HT1080 (cell line): ENCODE measurements around a stretch of chr1.

DNA sequence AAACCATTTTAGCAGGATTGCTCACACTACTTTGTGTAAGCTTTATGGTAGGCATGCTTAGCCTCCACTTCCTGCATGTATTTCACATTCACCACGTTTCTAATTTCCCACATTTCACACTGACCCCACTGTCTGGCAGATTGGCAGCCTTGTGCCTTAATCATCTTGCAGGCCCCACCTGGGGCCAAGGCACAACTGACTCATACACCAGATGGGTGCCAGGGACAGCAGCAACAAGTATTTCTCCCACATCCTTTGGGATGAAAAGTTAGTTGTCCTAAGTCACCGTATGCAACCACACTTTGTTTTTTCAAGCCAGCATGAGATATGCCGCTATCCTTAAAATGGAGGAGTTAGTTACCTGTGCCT lies 21.2 kb upstream of the CENPF start:
RAMPAGE:
- cytosol, long total RNA = no peak
- long total RNA = no peak
- nucleus, long total RNA = no peak

GRCh38 chr1:214641024-214641665 lies 38.1 kb downstream of the CENPF start:
RAMPAGE:
- cytosol, long total RNA = no peak
- long total RNA = no peak
- nucleus, long total RNA = no peak

RAMPAGE:
- cytosol, long total RNA = no peak
- long total RNA = no peak
- nucleus, long total RNA = no peak
These were observed 172.8 kb upstream of the KCTD3 start for GRCh38 chr1:215394179-215394913.

RAMPAGE:
- cytosol, long total RNA = no peak
- long total RNA = no peak
- nucleus, long total RNA = no peak
These were observed 744 bp downstream of the KCTD3 start for GRCh38 chr1:215567532-215568564.

DNA sequence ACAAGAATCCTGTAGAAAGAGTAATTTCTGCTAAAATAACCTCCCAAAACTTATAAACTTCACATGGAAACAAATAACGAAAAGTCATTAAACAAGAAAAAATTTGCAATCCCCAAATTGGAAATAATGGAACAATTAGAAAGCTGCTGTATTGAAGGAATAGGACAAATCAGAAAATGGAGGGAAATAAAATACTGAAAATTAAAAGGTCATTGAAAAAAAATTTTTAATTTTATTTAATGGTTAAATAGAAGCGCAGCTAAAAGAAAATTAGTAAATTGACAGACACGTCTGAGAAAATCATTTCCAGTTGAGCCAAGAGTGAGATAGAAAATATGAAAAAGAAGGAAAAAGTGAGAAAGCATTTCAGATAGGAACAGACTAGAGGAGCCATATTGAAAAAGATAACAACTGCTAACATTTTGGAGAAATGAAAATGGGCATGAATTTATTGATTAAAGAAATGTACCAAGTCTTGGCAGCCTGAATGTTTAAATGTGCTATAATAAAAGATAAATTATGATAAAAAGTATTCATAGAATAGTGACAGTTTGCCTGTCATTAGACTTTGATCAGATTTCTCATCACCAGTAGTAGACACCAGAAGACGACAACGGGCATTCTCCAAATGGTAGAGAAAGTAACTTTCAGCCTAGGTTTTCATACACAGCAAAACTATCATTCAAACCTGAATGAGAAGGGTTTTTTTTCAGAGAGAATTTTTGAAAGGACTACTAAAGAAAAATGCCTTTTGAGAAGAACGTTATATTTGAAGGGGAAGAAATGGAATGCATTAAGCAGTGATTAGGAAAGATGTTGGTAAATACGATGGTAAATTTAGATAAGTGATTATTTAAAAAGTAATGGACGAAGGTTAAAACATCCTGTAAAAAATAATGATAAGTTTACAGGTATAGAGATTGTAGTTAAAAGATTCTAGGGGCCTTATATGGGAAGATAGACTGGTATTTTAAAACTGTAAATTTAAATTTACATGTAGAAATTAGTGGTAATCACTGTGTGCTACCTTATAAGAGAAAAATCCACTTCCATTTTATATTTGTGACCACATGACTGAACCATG lies 31.7 kb downstream of the KCTD3 start:
RAMPAGE:
- cytosol, long total RNA = no peak
- long total RNA = no peak
- nucleus, long total RNA = no peak

DNA sequence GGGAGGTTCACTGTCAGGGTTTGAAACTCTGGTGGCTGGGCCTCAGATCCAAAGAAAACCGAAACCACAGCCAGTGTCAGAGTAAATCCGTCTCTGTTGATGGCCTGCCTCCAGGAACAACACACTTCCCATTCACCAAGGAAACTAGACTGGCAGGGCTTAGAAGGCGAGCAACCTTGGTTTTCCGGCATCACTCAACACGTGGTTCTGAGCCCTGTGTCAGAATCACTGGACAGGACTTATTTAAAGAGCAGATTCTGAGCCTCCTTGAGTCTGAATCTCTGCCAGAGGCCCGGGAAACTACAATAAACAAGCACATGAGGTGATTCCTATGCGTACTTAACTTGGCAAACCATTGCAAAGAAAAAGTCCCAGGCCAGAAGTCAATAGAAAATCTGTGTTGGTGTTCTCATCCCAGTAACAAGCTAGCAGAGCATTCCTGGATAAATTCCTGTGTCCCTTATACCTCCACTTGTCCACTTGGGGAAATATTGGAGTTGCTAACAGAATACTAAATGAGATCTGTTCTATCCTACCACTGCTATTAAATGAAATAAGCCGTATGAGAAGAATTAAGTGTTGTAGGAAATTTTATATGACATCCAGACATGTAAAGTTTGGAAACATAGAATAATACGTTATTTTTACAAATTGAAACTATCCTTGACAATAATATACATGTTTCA lies 70.1 kb downstream of the KCTD3 start:
RAMPAGE:
- cytosol, long total RNA = no peak
- long total RNA = no peak
- nucleus, long total RNA = no peak

DNA sequence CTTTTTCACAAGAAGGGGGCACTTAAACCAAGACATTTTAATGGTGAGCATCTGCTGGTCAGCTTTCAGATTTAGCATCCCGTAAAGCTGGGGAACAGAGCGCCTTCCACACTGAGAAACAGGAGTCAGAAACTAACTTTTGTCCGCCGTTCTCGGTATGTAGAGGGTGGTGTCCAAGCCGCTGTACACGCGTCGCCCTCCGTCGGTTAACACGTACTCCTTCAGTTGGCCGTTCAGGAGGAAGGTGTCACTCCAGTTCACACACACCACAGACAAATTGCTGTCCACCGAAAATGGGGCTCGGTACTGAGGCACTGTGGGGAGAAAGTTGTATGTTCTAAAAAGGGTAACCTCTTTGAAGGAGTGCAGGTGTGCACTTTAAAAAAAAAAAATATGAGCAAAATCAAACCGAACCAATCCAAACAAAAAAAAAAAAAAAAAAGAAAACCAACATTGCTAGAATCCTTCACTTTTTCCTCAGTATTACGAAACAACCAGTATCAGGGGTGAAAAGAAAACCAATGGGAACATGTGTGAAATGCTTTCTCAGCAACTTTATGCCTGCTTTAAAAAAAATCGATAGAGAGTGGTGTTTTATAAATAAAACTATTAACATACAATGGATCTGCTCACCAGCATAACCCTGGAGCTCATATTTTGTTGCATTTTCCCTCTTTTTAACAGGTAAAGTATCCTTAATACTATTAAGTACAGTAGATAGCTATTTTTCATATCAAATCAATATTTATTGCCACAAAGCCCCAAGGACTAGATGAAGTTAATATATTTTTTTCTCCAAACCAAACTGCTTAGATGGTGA lies 73.5 kb downstream of the KCTD3 start:
RAMPAGE:
- cytosol, long total RNA = no peak
- long total RNA = no peak
- nucleus, long total RNA = no peak

RAMPAGE:
- cytosol, long total RNA = no peak
- long total RNA = no peak
- nucleus, long total RNA = no peak
These were observed 76.7 kb downstream of the KCTD3 start for GRCh38 chr1:215643679-215644344.

DNA sequence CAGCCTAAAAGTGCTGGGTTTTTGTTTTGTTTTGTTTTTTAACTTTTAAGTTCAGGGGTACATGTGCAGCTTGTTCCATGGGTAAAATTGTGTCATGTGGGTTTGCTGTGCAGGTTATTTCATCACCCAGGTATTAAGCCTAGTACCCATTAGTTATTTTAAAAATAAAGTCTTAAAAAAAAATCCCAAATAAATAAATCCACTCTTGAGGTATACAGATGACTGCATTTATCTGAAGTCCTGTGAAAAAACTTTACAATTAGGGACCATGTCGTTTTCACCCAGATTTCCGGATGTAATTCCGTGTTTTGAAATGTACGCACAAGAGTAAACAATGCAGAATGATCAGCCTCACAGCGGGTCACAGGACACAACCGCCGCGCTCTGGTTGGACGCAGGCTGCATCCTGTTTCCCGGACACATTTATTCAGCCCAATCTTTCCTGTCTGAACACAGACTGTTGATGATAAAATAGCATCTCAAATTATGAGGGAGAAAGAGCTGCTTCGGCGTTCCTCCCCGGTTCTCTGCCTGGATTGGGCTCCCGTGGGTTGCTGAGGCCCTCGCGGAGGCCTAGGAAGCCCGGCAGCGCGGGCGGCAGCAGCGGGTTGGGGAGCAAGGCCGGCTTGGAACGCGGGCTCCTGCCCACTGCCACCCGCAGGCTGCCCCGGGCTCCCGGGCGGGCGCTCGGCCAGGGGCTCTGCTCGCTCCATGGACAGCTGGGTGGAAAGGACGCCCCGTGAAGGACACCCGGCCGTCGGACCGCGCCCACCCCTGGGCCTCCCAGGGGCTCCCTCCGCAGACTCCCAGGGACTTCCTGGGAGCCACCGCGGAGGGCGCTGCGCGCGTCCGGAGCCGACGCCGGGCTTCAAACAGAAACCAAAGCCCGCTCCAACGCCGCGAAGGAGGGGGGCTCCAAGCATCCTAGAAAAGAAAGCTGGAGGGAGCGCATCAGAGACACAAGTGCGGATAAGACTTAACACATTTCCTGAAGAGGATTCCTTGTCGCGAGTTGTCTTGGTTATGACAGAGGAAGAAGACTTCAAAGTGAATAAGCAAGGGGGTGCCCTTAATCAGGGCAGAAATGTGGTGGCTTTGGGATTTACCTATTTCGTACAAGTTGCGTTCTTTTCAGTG lies 122.4 kb downstream of the ESRRG start:
RAMPAGE:
- cytosol, long total RNA = no peak
- long total RNA = no peak
- nucleus, long total RNA = no peak

DNA sequence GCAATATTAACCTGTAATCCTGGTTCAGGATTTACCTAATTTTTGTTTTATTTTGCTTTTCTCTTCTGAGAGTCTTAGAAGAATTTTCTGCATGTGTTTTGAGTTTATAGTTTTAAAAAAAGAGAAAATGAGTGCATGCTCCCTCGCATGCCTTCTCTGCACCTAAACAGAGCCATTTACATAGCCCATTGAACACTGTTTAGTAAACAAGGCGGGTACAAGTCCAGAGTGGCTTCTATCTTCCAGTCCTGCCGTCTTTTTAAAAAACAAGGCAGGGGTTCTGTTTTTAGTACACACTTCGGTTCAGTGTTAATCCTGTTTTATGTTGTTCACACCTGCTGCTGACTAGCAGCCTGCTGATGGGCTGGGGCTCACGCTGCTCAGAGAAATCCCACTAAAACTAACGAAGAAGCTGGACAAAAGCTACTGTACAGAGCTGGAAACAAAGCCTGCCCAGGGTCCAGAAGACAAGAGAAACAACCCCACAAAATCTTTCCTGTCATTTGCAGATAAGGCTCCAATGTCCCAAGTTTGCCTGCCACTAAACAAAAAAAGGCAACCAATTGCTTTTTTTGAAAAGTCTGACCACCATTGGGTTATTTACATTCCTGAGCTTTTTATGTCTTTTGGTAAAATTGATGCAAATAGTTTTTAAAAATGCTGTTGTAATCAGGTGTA lies 13.2 kb downstream of the ESRRG start:
RAMPAGE:
- cytosol, long total RNA = no peak
- long total RNA = no peak
- nucleus, long total RNA = no peak

RAMPAGE:
- cytosol, long total RNA = no peak
- long total RNA = no peak
- nucleus, long total RNA = no peak
These were observed 42.3 kb upstream of the ESRRG start for GRCh38 chr1:216765432-216766082.

DNA sequence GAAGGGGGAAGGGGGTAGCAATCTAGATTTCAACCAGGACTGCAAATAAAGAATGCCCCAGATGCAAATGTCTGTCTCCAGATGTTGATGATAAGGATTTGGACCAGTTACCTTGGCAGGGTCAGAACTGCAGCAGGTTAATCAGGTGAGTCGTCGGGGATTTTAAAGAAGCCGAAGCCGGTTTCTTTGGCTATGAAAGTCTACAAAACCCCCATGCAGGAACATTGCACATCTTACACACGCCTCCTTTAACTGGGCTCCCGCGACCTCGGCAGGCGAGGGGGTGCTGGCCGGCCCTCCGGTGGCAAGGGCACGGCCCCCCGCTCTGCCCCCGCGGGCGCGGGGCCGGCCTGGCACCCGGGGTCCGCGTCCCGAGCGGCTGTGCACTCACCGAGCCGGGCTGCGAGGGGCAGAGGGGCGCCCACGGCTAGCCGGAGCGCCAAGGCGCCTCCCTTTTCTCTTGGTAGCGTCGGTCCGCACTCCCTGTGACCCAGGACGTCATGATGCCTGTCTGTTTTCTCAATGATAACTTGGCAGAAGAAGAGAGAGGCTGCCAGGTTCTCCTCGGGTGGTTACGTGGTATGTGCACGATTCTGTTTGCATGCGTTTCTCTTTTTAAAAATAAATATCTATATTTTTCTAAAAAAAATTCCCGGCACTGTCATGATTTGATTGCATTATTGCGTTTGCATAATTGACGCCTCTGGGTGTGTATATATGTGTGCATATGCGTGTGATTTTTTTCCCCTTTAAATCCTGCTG lies 366.3 kb upstream of the ESRRG start:
RAMPAGE:
- cytosol, long total RNA = no peak
- long total RNA = no peak
- nucleus, long total RNA = no peak

DNA sequence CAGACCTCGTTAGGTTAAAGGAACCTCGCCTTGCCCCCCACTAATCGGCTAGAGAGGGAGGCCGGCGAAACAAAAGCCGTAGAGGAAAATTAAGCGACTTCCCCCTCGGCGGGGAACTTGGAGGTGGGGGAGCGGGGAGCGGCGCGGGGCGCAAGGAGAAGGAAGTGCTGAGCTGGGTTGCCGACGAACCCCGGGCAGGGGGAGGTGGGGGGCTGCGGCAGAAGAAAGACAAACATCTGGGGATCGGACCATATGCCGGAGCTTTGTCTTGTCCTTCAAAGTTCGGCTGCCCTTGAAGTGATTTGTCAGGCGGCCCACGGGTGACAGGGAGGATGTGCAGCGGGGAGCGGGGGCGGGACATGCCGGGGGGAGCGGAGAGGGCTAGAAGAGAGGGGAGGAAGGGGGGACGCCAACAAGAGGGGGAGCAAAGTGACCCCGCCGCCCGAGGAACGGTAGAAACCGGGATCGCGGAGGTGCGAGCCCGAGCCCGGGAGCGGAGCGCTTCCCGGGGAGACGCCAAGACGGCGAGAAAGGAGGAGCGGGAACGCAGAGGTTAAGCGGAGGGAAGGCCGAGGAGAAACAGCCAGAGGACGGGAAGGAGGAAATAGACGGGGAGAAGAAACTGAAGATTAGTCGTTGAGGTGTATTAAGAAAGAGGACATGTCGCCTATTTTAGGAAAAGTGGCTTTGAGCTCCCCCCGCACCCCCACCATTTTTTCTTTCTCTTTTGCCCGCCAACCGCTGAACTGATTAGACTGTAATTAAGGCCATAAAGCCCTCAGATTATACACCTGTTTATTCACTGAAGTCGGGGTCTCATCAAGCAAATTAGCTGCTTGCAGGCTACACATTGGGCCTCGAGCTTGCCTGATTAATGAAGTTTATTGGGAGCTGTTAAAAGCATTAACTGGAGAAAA lies 119.7 kb upstream of the RRP15 start:
RAMPAGE:
- cytosol, long total RNA = no peak
- long total RNA = no peak
- nucleus, long total RNA = no peak

GRCh38 chr1:218348430-218349221 lies 3.5 kb downstream of the TGFB2 start:
RAMPAGE:
- cytosol, long total RNA = no peak
- long total RNA = no peak
- nucleus, long total RNA = no peak

DNA sequence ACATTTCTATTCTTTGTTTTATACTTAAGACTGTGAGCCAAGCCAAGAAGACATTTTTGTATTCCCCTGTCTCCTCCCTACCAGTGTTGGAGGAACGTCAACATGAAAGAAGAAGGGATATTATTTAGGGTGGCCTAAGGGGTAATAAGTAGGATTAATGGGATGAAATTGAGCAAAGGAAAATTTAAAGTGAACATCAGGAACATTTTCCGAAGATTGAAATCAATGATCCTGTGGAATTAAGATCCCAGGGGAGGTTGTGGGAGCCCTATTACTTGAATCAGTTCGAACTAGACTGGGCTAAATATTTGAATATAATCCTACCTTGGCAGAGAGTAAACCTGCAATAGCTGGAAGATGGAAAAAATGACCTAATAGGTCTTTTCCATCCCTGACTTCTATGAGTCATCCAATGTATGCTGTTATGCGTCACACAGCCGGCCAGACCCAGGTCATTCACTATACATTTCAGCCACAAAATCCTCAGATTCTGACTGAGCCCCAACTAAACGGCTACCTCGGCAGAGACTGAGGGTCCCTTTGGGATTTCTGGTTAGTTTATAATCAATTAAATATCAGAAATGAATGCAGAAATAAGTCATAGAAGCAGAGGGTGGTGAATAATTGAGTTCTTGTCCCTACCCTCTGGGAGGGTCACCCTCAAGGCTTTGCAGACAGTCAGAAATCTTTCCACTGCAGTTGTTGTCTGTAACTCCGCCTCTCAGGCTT lies 240.3 kb downstream of the TGFB2 start:
RAMPAGE:
- cytosol, long total RNA = no peak
- long total RNA = no peak
- nucleus, long total RNA = no peak

GRCh38 chr1:218674185-218674785 lies 329.1 kb downstream of the TGFB2 start:
RAMPAGE:
- cytosol, long total RNA = no peak
- long total RNA = no peak
- nucleus, long total RNA = no peak

GRCh38 chr1:219088716-219089432 lies 84.8 kb upstream of the LYPLAL1 start:
RAMPAGE:
- cytosol, long total RNA = no peak
- long total RNA = no peak
- nucleus, long total RNA = no peak

GRCh38 chr1:219812356-219812810 lies 116.0 kb downstream of the SLC30A10 start:
RAMPAGE:
- cytosol, long total RNA = no peak
- long total RNA = no peak
- nucleus, long total RNA = no peak

DNA sequence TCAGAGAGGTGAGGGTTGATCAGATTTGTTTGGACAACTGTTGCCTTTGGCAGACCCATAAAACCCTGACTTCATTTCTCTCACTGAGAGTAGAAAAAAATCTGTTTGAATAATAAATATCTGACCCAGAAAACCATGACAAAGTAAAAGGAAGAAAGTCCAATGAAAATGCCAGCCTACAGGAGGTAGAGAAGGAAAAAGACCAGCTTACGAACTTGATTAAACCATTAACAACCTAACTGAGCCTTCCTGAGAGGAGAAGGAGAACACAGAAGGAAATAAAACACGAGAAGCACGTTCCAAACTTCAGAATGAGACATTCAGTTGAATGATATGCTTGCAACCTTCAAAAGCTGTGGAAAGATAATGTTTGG lies 12.5 kb upstream of the SLC30A10 start:
RAMPAGE:
- cytosol, long total RNA = no peak
- long total RNA = no peak
- nucleus, long total RNA = no peak

DNA sequence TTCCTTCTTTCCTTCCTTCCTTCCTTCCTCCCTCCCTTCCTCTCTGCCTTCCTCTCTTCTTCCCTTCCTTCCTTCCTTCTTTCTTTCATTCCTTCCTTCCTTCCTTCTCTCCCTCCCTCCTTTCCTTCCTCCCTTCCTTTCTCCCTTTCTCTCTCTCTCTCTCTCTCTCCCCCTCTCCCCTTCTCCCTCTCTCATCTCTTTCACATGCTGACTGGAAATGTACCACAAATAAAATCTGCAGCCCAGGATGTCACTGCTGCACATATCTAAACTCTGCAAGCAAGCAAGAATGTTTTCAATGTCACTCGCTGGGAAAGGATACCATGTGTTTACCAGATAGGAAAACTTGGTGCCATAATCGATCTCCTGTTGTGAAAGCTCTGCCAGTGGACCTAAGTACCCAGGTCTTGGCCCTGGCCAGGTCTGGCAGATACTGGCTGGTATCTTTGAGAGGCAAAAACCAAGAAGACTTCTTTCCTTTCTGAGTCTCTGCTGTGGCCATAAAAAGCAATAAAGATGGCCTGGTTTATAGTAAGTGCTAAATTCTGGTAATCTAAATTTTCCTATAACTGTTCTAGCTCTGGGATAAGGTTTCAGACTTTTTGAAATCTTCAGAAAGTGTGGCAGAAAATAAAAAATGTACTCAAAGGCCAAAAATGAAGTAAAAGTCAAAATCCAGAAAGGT lies 13.3 kb upstream of the SLC30A10 start:
RAMPAGE:
- cytosol, long total RNA = no peak
- long total RNA = no peak
- nucleus, long total RNA = no peak